AG09319 (cell line): ENCODE measurements around a stretch of chr11.

- RRBS: no CpG with 5 or more reads among the region's 22 CpGs
Measured at GRCh38 chr11:128624218-128625386, 37.2 kb upstream of the ETS1 start.

DNA sequence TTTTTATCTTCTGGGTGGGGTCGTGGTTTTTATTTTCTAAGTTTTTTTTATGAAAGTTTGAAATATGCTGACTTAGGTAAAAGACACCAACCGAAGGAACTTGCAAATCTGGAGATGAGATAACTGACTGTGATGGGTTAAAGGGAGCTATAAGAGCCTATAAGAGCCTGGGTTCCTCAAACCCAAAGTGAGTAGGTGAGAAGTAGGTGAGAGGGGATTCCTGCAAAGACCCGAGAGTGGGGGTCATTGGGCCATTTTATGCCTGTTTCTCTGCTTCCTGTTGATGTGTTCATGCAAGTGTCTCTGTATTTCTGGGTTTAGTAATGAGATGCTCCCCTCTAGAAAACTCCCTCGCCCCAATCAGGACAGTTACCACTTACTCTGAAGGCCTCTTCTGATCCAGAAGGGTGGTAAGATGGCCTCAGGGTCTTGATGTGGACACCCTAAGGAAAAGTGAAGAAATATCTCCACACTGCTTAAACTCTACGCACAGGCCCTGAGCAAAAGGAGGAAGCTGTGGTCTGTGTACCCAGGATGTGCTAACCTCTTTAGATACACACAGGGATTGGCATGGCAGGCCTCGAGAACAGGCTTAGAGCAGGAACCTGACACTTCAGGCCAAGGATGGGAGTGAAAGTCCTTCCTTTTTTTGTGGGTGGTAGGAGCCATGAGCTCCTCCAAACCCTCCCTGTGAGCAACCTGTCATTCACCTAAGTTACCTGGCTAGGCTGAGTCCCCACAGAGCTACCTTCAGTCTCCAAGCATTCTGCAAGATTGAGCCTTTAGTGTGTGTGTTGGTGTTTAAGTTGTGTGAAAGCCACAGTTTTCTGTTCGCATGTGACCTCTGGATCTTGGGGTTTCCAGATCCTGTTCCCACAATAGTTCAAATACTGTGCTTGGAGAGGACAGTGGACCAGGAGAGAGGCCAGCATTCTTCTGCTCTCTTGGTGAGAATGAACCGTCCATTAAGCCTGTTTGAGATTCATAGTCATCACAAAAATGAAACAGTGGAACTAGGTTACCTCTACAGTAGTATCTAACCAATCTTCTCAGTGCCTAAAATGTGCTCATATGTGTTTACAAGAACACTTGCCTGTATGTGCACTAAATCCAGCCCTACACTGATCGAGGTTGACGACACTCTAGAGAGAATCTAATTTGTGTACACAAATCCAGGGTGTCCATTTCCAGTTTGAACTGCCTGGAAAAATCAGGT, 2.1 kb downstream of the FLI1 start:
- RRBS: no CpG with 5 or more reads among the region's 10 CpGs

- RRBS: no CpG with 5 or more reads among the region's 4 CpGs
Measured at GRCh38 chr11:128721301-128721865, 27.5 kb downstream of the FLI1 start.

- RRBS: no CpG with 5 or more reads among the region's 16 CpGs
Measured at GRCh38 chr11:128733613-128734378, 39.9 kb downstream of the FLI1 start.

GRCh38 chr11:128852136-128852761, 14.8 kb downstream of the KCNJ1 start:
- RRBS: no CpG with 5 or more reads among the region's 10 CpGs

DNA sequence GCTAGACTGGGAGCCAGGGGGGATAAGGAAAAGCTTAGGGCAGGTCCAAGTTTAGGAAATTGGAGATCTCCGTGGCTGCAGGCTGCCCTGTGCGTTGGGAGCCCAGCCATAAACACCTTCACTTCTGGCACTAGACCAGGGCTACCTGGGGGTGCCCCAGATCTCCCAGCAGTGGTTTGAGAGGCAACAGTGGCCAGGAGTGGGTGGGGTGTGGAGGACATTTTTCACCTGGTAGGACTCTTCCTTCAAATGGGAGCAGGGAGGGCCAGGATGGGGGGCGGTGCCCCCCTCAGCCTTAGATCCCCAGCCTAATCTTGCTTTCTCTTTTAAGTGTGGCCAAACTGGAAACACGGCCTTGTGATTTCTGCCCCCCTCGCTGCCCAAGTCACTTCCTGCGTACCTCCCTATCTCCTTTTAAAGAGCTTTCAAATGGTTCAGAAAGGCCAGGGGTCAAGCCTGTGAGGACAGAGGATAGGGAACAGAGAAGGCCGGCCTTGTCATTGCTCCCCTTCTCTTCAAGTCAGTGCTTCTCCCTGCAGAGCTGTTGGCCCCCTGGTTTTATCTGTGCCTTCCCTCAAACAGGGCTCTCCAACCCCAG, 777 bp downstream of the KCNJ5 start:
- RRBS: no CpG with 5 or more reads among the region's 7 CpGs

- RRBS: no CpG with 5 or more reads among the region's 6 CpGs
Measured at GRCh38 chr11:128905963-128906258, 14.8 kb downstream of the KCNJ5 start.

DNA sequence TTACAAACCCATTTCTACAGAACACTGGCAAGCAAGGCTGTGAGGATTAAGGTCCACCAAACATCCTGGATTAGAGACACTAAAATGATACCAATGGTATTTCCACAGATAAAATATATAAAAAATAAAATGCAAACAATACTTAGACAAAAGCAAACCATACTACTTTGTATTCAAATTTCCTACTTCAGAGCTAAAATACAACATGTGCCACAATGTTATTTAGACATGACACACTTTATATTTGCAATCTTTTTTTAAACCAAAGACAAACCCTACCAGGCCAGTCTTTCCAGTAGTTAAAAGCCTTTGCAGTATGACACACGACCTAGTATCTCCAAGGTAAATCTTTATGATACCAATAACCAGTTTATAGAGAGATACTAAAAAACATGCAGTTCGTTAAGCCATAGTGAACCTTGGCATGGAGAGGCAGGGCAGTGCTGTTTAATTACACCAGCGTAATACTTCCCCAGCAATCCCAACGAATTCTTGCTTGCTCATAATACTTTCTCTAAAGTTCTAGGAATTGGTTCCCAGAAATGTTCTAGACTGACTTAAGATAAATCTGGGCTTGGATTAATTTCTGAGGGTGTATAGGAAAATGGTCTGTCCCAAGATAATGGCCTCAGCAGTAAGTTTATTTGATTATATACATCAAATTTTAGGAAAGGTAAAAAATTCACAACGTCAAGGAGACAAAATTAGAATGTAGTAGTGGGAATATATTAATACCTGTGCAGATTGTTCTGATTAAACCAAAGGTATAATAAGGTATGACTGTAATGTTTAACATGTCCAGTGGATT, 71.5 kb upstream of the TP53AIP1 start:
- RRBS: no CpG with 5 or more reads among the region's 5 CpGs

- RRBS: no CpG with 5 or more reads among the region's 9 CpGs
Measured at GRCh38 chr11:129143070-129143898, 48.8 kb downstream of the ARHGAP32 start.

DNA sequence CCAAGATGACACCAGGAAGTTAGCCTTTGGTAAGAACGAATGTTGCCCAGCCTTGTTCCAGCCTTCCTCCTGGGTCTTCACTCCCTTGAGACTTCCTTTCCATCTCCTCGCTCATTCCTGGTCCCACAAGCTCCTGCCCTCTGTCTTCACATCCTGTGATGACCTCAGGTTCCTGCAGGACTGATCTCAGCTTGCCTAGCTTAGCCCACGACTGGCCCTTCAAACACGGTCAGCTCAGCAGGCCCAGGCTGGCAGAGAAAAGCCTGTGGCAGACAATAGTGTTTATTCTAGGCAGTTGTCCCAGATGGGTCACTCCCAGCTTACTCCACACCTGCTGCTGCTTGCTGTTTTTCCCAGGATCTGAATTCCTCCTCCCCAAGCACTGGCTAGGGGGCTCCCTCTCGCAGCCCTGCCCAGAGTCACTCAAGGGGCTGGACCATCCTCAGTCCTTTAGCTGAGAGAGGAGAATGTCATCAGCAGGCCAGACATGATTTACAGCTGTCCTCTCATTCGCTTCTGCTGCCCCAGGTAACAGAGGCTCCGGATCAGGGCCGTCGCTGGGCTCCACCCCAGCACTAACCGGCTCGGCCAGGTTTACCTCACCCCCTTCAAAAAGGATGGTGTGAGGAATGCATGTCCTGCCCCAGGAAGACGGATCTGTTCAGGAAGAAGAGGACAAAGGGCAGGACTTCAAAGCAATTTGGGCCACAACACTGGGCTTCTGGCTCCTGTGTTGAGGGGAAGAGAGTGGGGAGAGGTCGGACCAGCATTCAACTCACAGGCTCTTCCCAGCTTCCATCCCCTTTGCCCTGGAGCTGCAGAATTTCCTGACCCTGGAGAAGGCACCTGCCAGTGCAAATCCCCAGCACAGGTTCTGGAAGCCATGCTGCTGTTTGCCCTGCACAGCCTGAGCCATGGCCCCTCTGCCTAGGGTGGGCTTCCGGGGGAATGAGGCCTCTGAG, 59.8 kb upstream of the BARX2 start:
- RRBS: no CpG with 5 or more reads among the region's 14 CpGs

DNA sequence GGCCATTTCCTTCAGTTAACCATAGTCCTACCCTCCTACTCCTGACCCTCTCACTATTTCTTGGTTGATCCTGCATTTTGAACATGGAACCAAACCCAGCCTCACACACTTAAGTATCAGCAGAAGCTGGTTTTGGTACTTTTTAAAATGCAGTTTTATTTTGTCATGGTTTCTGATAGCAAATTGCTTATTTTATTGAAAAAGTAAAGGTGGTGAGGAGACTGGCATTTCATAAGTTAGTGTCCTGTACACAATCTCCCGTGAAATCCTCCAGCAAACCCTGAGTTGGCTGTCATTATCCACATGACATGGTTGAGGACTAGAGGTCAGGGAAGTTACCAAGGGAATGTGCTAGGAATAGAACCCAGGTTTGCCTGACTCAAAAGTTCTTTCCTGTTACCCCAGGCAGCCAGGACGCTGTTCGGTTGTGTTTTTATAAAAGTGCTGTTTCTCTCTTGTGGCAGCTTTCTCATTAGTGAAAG, 6.1 kb upstream of the BARX2 start:
- RRBS: no CpG with 5 or more reads among the region's 3 CpGs

GRCh38 chr11:129374879-129375322, 747 bp upstream of the BARX2 start:
- RRBS: no CpG with 5 or more reads among the region's 26 CpGs

GRCh38 chr11:129457015-129457766, 81.5 kb downstream of the BARX2 start:
- RRBS: no CpG with 5 or more reads among the region's 9 CpGs

DNA sequence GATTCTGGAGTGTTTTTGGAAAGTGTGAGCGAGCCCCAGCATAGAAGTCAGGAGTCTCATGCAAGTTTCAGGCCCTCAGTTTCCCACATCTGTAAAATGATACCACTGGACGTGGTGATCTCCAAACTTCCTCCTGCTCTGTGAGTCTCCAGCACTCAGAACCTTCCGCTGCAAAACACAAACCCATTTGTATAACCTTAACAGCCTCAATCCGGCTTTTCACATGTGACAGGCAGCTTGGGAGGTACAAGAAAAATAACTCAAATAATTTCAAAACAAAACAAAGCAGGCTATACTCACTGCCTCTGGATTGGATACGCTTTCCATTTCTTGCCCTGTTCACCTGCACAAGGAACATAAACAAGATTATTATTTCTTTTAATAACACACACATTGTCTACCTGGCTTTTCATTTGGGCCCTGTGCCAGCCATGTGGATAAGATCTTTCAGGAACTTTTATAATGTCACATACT, 217.2 kb downstream of the BARX2 start:
- RRBS: no CpG with 5 or more reads among the region's 5 CpGs

GRCh38 chr11:129817062-129818160, 1.8 kb downstream of the TMEM45B start:
- RRBS: no CpG with 5 or more reads among the region's 9 CpGs

DNA sequence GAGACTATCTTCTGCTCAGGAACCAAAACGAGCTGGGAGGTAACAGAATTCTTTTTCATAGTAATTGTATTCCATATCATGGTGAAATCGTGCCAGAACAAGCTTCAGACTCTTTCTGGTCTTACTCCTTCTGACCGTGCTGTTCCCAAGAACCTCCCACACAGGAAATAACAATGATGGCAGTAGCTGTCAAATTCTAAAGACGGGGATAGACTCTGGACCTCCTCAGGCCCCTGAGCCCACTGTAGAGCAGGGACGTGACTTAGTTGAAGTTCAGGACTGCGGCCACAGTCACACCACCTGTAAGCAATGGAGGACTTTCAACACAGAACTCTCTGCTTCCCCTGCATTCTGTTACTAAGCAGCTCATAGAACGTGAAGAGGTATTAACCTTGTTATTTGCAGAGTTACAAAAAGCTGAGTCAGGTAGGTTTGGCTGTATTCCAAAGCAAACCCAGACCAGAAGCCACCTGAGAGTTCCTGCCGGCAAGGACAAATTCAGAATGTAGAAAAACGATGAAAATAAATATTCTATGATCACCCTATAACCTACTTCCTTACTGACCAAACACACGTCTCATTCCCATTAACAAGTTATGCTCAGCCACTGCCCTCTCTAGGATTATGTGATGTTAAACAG, 12.7 kb downstream of the TMEM45B start:
- RRBS: no CpG with 5 or more reads among the region's 10 CpGs

GRCh38 chr11:129973734-129974173, 28.9 kb downstream of the PRDM10 start:
- RRBS: no CpG with 5 or more reads among the region's 7 CpGs

DNA sequence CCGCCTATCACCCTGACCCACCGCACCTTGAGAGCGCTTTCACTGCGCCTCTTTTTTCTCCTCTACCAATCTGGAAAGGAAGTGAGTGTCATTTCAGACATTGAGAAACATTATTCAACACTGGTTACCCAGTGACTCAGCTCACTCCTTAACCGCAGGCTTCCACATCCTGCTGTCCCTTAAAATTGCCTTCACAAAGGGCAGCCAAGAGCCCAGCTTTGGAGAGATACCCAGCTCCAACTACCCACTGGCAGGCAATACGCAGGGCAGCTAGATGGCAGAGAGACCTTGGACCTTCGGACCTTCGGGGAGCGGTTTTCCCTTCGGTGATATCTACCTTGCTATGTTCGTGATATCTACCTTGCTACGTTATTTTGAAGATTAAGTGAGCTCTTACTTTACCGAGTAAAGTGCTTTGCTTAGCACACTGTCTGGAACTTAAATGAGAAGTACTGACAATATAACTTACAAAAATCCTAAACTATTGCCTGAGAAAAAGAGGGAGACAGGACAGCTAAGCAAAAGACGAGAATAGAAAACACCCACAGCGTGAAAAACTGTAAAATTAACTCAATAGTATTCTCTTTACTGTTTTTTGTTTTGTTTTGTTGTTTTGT, 955 bp upstream of the PRDM10 start:
- RRBS: no CpG with 5 or more reads among the region's 15 CpGs

- RRBS: no CpG with 5 or more reads among the region's 14 CpGs
Measured at GRCh38 chr11:130168005-130169035, 8.7 kb downstream of the ST14 start.

DNA sequence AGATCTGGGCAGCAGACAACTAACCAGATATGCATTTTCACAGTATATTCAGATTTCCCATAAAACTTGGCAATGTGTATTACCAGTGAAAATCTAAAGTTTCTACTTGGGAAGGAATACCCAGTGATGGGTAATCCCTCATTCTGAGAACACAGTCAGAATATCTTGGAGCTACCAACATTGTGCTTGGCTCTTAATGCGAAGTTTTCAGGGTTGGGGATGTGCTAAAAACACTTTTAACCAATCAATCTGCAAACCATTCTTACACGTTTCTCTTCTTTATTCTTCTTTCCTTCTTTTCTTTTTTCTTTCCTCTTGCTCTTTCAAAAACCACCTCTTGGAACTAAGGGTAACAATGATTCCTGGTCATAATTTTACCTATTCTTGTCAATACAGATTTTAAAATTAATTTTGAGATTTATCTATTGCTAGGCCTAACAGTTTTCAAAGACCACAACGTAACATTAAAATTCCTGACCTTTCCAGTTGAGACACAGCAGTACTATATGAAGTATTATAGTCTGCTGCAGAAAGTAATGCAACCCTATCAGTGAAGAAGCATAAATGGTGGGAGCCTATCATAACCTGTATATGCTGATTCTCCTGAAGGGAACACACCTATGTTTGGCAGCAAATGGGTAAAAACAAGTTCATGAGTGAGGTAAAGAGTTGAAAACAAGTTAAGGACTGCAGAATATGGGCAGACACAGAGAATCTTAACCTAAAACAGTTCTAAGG, 72.0 kb downstream of the ST14 start:
- RRBS: no CpG with 5 or more reads among the region's 3 CpGs